ENCODE measurements around the gene SLC4A10.

- RRBS, 2 experiments: no CpG with 5 or more reads among the region's 6 CpGs
Measured at GRCh38 chr2:161077495-161078462, 82.4 kb upstream of the TANK start.

GRCh38 chr2:161624237-161624957, at the start of gene SLC4A10:
Gene SLC4A10 (plus strand): TSS chr2:161624416.
- RRBS, 2 experiments: no CpG with 5 or more reads among the region's 17 CpGs

- RRBS, 2 experiments: no CpG with 5 or more reads among the region's 3 CpGs
Measured at GRCh38 chr2:161992549-161992953, 81.5 kb downstream of the DPP4 start.

DNA sequence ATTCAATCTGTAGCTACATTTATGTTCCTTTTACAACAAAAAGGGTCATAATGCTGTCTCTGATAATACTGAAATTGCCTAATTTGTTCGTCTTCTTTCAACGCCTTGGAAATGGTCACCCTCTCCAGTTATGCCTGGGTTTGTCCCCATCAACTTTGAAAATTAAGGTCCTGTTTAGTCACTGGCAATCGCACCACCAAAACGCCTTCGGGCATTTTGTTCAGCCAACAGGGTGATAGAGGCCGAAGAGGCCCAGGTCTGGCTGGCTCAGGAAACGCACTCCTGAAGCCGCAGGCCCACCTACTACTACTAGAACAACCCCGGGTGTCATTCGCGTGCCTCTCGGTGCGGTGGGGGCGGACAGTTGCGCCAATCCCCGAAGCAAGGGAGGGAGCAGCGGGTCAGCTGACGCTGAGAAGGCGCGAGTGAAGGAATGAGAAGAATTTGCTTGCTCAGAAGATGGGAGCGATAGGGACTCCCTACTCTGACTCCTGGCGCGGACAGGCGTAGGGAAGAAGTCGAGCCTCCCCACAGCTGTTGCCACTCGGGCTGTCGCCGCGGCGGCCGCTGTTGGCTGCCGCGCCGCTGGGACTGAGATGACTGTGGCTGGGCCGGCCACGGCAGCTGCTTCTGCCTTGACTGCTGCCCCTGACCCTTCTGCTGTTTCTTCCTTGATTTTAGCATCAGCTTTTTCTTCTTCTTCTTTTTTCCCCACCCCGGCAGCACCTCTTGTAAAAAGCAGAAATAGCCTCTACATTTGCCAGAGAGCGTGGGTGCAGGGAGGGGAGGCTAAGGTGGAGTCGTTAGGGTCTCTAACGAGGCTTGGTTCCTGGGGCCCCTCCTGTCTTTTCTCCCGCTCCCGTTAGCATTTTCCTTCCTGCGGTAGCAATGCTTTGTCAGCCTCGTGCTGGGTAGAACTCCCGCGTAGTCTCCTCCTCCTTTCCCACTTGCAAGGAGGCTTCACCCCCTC, 387.6 kb downstream of the FIGN start:
- RRBS, 2 experiments: 6 to 14% methylated on average over 1 of the region's 46 CpGs

GRCh38 chr2:163348880-163349428, 386.9 kb downstream of the FIGN start:
- RRBS, 2 experiments: no CpG with 5 or more reads among the region's 9 CpGs

GRCh38 chr2:163690390-163691266, 45.2 kb downstream of the FIGN start:
- RRBS, 2 experiments: no CpG with 5 or more reads among the region's 3 CpGs

GRCh38 chr2:164782066-164782722, 59.4 kb downstream of the COBLL1 start:
- RRBS, 2 experiments: no CpG with 5 or more reads among the region's 2 CpGs

GRCh38 chr2:164784244-164785062, 57.2 kb downstream of the COBLL1 start:
- RRBS, 2 experiments: no CpG with 5 or more reads among the region's 6 CpGs

GRCh38 chr2:164808657-164809155, 32.9 kb downstream of the COBLL1 start:
- RRBS, 2 experiments: no CpG with 5 or more reads among the region's 1 CpG

GRCh38 chr2:164823423-164824105, 18.1 kb downstream of the COBLL1 start:
- RRBS, 2 experiments: no CpG with 5 or more reads among the region's 7 CpGs

DNA sequence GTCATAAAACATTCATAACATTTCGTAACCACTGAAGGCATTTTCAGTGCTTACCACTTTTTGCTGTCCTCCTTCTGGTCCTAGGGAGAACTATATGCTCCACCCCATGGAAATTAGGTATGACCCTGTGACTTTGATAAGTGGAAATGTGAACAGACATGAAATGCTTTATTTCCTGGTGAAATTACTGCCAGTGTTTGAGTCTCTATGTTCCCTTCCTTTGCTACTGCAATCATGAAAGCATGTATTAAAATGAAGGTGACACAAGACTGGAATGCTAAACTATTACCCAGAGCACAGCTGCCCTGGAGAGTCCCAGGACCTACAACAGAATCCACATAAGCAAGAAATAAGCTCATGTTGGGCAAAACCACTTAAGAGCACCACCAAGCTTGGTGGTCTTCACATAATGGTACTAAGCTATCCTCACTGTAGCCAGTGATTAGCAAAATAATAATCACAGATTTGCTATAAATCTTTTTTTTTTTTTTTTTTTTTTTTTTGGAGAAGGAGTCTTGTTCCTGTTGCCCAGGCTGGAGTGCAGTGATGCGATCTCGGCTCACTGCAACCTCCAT, 2.1 kb upstream of the COBLL1 start:
- RRBS, 2 experiments: no CpG with 5 or more reads among the region's 3 CpGs

- RRBS, 2 experiments: no CpG with 5 or more reads among the region's 4 CpGs
Measured at GRCh38 chr2:164882120-164882544, 40.5 kb upstream of the COBLL1 start.

DNA sequence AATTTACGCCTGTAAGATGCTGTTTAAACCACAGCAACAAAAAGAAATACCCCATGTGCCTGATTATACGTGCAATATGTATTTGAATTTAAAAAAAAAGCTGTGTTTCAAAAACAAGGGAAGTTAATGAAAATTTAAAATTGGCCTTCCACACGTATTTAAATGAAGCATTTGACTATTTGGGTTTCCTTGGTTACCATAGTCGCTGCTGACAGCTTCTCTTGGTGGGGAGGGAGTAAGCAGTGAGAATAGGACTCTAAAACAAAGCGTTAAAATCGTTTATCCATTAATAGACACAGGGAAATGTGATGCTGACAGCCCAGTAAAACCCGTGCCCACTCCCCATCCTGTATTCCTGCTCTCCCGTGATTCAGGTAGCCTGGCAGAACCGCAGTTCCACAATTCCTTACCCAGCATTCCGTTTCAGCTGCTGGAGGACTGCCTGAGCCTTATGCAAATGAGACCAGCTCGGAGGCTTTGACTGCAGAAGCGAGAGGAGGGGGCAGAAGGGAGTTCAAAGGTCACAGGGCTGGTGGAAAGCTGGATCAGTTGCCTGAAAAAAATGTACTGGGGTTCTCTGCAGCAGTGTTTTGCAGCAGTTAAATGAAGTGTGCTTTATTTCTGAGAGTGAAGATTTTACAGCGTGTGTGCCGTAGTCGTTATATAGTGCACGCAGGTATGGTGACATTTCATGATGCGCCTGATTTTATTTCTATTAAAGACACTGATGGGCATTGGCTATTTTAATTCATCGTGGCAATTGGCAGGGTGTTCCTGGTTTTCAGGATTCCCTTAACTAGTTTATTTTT, 104.5 kb downstream of the CSRNP3 start:
- RRBS, 2 experiments: no CpG with 5 or more reads among the region's 18 CpGs

DNA sequence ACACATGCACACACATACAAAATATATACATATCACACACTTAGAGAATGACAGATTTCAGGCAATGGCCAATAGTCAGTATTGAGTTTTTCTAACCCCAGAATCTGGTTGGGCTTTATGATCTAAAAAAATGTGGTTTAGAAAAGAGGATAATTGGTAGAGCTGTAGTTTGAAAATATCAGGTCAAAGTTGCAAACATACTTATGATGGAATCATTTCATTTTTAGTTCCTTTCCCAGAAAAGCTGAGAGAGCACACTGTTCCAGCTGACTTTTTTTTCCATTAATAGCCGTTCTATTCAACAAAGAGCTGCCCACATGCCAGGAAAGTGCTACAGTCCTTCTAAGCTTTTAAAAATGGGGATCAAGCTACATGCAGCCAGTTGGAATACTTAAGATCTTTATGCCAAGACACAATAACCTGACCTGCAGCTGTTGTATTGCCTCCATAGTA, 111.6 kb downstream of the GALNT3 start:
- RRBS, 2 experiments: no CpG with 5 or more reads among the region's 1 CpG

GRCh38 chr2:166239412-166239956, 111.7 kb upstream of the SCN1A start:
- RRBS, 2 experiments: no CpG with 5 or more reads among the region's 4 CpGs

- RRBS, 2 experiments: no CpG with 5 or more reads among the region's 2 CpGs
Measured at GRCh38 chr2:166384243-166384504, 8.4 kb upstream of the SCN9A start.

- RRBS, 2 experiments: no CpG with 5 or more reads among the region's 4 CpGs
Measured at GRCh38 chr2:167140721-167141274, 152.0 kb upstream of the B3GALT1 start.

- RRBS, 2 experiments: no CpG with 5 or more reads among the region's 6 CpGs
Measured at GRCh38 chr2:167186863-167187689, 105.7 kb upstream of the B3GALT1 start.

GRCh38 chr2:167190292-167190639, 102.5 kb upstream of the B3GALT1 start:
- RRBS, 2 experiments: no CpG with 5 or more reads among the region's 1 CpG

GRCh38 chr2:167383808-167384153, 91.0 kb downstream of the B3GALT1 start:
- RRBS, 2 experiments: no CpG with 5 or more reads among the region's 5 CpGs